Placental epithelial cell (primary cell): ENCODE results near the genes GPRASP3, RAB40AL and TCEAL5.

GRCh38 chrX:102515799-102516209 lies 735 bp downstream of the TMSB15A start:
- CAGE, long polyA plus RNA: no peak

DNA sequence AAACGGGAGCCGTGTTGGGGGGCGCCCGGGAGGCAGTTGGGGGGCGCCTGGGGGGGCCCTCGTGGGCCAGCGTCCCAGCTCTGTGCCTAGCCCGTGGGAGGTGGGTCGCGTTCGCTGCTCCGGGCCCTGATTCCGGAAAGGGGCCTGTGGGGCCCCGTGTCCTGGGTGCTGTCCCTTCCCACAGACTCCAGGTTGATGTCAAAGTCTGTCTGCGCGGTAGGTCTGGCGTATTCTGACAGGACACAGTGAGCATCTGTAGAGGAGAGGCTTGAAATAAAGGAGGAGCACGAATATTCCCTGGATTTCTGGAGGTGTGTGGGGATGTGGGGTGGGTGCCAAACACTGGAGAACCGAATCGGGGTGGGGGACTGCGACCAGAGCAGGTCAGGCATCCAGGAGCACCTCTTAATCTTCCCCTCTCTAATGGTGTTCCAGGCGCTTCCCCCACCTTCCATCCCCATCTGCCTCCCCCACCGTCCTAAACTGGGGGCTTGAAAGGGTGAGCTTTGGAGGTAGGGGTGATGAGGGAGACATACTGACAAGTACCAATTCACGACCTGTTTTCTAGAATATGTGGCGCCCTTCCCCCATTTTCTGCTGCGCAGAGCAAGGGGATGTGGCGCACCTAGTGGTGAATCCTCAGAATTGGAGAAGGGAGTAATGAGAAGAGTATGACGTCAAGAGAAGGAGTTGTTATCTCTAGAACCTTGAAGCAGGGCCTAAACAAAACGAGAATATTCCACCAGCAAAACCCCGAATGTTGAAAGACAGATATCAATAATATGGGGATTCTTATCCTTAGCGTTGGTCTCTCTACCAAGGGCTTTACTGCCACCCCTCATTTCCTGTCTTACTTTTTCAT lies 903 bp downstream of the GPRASP1 start:
- CAGE, long polyA plus RNA: no peak

GRCh38 chrX:102720344-102720858 lies at the start of gene GPRASP3:
Gene GPRASP3, plus strand, starts transcription at chrX:102720743.
- CAGE, long polyA plus RNA: no peak

GRCh38 chrX:102936852-102937342 lies at the start of gene RAB40AL:
Gene RAB40AL, plus strand, starts transcription at chrX:102937272.
- CAGE, long polyA plus RNA: no peak

GRCh38 chrX:103220864-103221393 lies 6.0 kb downstream of the BEX4 start:
- CAGE, long polyA plus RNA: no peak

DNA sequence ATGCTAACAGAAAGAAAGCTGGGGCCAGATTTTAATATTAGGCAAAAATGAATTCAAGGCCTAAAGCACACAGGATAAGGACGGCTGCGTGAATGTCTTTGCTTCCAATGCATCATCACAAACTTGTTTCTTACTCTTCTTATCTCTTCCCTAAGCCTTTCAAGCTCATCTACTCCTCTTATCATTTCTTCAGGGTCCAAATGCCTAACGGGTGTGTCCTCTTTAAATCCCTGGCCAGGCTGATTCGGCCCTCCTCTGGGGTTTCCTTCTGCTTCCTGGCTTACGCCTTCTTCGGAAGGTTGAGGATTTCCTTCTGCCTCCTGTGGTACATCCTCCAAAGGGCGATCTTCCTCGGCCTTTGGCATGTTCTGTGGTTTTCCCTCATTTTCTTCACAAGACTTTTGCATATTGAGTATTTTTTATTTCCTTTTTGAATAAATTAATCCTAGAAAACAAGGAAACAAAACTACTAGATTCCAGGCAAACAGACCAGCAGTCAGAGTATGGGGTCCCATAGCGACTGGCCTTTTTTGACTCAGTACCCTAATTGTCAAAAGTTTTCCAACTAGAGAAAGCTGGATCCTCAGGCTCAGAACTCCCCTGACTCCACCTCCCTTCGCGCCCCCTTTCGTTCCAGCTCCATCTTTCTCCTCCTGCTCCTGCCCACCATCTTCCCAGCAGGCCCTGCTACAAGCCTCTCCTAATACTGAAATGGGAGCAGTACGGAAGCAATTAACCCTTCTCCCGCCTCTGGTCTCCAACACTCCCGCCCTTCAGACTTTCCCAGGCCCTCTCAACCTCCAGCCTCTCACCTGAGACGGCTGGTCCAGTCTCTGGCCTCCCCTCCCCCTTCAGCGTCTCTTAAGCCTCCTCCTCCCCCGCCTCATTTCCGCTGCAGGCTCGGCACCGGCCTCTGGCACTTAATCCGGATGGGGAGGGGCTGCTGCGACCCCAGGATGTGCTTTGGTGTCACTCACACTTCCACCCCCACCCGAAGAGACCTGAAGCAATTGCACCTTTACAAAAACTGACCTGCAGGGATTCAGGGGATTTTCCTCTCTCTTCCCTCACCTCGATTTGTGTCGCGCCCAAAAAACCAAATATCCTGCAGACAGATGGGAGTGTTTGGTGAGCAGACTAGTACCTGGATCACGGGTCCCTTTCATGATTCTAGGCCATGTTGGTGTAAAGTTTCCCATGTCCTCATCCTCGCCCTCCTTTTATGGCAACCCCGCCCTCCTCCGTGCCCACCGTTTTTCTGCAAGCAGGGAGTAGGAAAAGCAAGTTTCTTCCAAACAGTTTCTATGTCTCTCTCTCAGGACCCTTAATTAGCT lies 915 bp downstream of the TCEAL8 start:
- CAGE, long polyA plus RNA: no peak

DNA sequence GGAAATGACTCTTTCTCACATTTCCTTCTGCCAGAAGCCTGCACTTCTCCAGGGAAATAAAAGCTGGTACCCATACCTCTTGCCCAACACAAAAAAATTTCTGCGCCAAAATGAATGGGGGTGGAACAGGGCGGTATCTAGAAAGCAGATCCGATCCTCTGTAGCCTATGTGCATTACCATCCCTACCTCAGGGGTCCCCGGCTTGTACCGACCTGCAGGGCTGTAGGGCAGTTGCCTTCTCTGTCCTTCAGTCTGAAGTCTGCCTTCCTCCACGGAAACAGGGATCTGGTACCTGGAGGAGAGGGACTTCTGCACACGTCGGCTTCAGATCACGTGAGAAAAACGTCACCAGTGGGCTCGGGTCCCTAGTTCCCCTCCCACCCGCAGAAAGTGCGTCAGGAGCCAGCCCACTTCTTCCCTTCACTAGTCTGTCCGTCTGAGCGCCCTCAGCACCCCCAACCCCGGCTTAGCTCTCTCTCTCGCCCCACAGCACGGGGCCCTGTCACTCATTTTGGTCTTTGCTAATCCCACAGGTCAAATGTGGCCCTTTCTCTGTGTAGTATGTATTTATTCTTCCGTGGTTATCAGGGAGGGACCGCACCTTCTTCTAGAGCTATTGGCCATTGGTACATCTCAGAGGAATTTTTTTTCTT lies at the start of gene TCEAL5:
TSS of gene TCEAL5 (minus strand) at position 291 of the 654 bp plus-strand sequence.
- CAGE, long polyA plus RNA: no peak

GRCh38 chrX:103502874-103503417 lies 16.3 kb downstream of the RAB40A start:
- CAGE, long polyA plus RNA: no peak

DNA sequence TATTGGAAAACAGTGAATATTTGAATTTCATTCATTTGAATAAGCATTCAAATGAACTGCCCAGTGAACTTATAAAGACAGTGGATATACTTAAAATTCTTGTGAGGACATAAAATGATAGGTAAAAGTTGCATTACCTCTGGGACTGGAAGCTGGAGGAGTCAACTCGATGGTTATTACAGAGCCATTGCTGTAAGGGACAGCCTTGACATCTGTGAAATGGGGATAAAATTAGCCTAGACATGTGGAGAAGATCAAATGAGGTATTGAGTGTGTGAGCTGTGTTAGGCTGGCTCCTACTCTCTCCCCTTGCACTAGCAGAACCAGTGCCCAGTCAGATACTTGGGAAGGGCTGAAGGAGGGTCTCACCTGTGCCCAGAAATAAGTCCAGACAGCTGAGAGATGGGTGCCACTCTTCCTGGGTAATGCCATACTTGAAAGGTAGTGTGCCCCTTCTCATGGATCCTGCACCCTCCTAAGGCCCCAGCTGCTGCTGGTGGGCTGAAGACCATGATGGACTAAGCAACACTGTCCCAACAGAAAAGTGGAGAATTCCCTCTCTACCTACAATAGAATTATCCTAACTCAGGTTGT lies 2.5 kb downstream of the TCEAL4 start:
- CAGE, long polyA plus RNA: no peak

DNA sequence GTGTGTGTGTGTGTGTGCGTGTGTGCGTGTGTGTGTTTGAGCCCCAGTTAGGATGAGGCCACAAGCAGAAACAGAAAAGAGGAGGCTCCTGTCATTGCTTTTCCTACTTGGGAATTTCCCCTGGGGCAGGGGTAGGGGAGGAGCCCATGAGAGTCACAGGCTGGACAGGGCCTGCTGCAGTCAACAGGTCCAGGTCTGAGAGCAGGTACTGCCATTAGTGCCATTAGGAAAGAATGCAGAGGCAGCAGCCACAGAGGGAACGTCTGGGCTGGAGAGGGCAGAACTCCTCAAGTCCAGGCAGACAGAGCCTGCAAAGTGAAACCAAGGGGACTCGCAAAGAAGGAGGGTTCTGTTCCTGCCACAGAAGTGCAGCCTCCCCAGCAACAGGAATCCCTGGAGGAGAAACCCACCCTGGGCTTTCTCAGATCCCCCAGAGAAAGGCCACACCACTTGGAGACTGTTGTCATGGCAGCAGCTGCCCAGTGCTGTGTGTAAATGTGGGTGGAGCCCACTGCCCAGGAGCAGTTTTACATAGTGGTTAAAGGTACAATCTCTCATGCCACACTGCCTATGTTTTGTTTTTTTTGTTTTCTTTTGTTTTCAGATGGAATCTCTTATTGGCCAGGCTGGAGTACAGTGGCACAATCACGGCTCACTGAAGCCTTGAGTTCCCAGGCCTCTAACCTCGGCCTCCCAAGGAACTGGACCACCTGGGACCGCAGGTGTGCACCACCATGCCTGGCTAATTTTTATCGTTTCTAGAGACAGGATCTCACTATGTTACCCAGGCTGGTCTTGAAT lies 3.9 kb upstream of the TCEAL1 start:
- CAGE, long polyA plus RNA: no peak

- CAGE, long polyA plus RNA: no peak
Measured at GRCh38 chrX:103687129-103687655, 693 bp upstream of the MORF4L2 start.

DNA sequence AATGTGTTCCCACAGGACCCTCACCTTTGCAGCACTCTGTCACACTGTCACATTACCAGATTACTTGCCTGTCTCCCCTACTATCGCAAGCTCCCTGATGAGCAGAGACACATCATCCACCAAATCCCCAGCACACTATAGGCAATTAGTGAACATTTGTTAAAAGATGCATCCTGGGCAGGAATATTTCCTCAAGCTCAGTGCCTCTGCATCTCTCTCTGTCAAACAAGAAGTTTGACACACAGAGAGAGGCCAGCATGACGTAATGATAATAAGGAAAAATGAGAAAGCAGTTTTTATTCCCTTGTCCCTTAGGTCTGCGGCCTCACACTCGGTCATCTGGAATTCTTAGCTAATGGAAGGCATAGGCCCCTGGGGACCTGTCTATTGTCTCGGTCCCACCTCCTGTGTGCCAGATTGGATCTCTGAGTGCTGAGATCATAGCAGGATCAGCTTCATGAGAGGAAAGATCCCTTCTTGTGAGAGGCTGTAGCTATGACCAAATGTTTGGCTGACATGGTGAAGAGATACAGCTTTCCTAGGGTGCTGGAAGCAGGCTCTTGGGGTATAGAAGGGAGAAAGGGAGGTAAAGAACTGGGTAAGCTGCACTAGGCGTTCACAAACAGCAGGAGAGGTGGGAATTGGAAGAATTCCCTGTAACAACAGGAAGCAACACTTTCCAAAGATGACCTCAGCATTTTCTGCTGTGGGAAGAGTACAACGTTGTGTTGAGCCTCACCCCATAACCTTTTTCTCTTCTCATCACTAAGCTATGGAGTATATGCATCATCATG lies 20.1 kb downstream of the TMEM31 start:
- CAGE, long polyA plus RNA: no peak

- CAGE, long polyA plus RNA: no peak
Measured at GRCh38 chrX:103780722-103781628, 4.3 kb downstream of the PLP1 start.

DNA sequence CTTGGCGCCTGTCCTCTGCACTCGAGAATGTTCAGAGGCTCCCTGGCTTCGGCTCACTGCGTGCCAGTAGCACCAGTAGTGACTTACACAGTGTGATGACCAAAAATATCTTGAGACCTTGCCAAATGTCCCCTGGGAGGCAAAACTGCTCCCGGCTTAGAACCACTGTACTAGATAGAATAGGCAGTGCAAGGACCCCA lies 6.4 kb upstream of the ZCCHC18 start:
- CAGE, long polyA plus RNA: no peak

GRCh38 chrX:104194045-104194640 lies 27.9 kb downstream of the FAM199X start:
- CAGE, long polyA plus RNA: no peak

DNA sequence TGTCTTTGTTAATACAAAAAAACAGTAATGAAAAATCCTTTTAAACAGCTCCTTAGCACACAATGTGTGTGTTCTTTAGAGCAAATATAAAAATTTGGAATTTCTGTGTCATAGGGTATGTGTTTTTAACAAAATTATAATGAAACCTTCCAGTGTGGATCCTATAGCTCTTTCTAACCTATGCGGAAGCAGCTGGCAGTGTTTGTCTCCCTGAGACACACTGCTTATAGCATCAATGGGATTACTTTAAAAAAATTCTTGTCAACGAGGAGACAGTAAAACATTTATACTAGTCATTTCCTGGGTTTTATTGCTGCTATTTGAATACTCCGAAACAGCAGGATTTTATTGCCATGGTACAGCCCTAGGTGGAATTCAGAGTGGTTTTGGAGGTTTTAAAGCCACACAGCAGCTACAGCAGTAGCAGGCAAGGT lies 145.1 kb upstream of the IL1RAPL2 start:
- CAGE, long polyA plus RNA: no peak

DNA sequence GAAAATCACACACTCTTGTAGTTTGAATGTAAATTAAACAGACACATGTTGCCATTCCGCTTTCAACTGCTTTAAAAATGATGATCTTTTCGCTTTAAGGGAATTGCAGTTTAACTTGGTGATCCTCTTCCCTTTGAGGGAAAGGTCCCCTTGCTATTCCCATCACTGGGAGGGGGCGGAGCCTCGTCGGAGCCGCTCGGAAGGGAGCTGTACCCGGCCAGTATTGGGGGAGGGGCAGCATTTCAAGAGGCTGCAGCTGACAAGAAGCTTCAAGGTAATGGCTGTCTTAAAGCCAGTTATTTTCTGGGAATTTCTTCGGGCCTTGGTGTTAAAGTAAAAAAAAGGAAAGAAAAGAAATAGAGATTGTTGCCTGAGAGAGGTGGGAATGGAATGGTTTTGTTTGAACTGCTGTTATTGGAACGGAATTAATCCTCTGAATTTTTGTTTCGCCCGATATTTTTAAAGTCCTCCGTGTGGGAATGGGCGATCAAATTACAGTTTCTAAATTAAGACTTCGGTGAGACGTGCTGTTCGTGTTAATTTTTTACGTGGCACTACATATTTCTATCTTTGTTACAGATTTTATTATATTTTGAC lies 9.1 kb downstream of the PWWP3B start:
- CAGE, long polyA plus RNA: no peak

GRCh38 chrX:106177803-106178321 lies 9.8 kb downstream of the PWWP3B start:
- CAGE, long polyA plus RNA: no peak

- CAGE, long polyA plus RNA: no peak
Measured at GRCh38 chrX:106772847-106773195, 29.7 kb upstream of the TBC1D8B start.

DNA sequence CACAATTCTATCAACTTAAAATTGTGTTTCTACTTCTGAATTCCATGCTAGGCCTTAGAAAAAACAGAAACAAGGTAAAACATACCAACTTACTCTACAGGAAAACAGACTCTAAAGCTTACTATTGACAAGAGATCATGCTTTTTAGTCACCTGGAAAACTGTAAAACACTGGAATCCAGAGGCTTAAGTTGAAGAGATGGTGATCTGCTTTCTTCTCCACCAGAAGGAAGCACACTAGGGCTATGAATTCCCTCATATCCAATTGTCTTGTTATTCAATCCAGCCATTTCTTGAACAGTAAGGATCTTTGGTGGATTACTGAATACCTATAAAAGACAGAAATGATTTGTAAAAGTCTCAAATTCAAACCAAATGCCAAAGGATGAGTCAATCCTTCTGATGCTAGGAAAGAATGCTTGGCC lies 34.6 kb downstream of the CLDN2 start:
- CAGE, long polyA plus RNA: no peak